A673 (cell line): ENCODE measurements around the genes HCK, POFUT1 and BPIFB3.

DNA sequence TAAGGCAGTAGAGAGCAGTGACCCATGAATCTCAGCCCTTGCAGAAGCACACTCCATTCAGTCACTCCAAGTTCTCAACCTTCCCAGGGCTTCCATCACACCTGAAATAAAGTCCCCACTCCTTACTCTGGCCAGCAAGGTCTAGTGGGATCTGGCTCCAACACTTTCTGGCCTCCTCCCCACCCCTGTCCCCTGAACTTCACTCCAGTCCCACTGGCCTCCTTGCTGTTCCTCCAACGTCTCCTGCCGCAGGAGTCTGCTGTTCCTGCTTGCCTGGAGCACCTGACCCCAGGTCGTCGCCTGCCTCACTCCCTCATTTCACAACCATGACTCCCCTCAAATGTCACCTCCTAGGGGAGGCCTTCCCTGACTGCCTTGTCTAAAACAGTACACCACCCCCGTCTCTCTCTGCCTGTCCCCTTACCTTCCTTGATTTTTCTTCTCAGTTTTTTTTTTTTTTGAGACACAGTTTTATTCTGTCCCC lies 30.2 kb downstream of the COX4I2 start:
- PRO-cap, result no peak

- PRO-cap, result no peak
Observed at GRCh38 chr20:31810028-31810753, 9.0 kb upstream of the MYLK2 start.

DNA sequence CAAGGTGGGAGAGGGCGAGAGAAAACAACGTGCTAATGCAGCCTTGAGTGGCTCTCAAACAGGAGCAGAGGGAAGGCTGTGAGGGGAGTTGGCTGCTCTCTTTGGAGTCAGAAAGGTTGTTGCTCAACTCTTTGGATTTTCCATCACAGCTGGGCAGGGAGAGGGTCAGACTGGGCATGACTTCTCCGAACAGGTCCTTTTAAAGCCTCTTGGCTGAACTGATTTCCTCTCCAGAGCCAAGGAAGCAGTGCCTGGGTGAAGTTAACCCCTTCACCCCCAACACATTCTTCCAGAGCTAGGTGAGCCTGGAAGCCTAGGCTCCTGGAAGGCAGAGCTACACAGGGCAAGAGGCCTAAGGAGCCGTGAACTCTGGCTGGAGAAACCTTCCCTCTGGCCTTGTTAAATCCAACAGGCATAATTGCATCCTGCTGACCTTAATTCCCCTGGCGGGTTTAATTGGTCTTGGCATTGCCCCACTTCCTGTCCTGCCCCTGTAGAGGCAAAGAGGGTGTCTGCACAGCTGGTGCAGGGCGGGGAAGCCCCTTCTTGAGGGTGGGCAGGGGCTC lies 3.7 kb upstream of the MYLK2 start:
- PRO-cap, result no peak

DNA sequence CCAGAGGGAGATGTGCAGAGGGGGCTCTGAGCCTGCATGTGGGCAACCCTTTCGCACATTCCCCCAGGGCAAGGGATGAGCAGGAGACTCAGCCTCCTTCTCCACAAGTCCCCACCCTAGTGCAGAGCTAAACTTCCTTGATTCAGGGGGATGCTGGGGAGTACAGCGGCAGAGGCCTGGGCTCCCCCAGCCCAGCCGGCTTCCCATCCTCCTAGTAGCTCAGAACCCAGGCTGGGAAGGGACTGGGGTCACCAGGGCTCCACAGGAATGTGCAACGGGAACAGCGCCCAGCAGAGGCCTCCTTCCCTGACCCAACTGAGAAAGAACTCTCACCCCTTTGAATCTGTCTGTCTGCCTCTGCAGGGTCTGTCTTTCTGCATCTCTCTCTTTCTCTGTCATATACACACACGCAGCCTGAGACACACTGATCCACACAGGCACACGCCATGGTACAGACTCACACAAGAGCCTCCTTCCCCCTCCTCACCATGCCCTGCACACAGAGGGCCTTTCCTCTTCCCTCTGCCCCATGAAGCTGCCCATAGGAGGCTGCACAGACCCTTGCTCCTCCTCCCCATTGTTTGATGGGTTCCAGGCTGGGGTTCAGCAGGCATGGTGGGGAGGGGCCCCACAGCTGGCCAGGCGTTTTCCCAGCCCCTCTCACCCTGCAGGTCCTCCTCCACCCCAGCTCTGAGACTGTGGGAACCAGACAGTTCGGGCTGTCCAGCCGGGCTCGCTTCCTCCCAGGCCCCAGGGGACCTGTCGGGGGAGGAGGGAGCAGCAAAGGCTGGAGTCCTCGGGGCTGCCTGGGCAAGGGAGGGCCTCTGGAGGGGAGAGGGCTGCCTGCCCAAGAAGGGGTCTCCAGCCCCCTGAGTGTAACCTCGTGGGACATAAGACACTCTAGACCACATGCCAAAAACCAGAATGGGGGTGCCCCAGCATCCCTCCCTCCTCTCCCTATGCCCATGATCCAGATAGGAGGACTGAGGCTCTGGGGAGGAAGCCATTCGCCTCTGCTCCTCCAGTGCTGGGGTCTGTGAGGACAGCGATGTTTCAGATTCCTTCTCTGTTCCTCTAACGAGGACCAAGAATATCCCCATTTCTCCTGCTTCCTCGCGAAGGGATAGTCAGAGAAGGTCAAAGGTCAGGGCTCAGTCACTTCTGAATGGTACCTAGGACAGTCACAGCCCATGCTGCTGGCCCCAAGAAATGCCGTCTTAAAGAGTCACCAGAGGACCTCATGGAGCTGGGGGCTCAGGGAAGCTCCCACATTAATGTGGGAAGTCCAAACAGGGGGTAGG lies 2.6 kb downstream of the FOXS1 start:
- PRO-cap, result no peak

DNA sequence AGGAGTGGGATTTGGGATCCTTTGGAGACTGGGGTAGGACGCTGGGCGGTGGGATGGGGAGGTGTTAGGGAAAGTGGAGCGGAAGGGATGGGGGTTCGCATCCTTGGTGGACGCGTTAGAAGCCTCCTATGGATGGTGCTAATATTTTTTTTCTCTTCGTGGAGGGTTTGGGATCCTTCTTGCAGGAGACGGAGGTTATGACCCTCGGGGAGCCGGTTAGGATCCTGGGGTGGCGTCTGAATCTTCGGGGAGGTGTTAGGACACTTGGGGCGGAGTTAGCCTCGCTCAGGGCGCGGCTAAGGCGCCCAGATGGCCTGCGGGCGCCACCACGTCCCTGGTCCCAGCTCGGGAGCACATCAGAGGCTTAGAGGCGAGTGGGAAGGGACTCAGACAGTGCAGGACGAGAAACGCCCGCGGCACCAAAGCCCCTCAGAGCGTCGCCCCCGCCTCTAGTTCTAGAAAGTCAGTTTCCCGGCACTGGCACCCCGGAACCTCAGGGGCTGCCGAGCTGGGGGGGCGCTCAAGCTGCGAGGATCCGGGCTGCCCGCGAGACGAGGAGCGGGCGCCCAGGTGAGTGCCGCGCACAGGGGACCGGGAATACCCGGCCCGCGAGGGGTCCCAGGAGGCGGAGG lies at the start of gene HCK:
TSS of gene HCK (plus strand) at position 326 of the 632 bp plus-strand sequence.
- PRO-cap, result no peak

- PRO-cap, result bidirectional peak, plus-strand start at chr20:32110015, minus-strand start at chr20:32110025; bidirectional peak, plus-strand start at chr20:32110108, minus-strand start at chr20:32110168
Observed at GRCh38 chr20:32109870-32110701, 572 bp downstream of the TM9SF4 start.

DNA sequence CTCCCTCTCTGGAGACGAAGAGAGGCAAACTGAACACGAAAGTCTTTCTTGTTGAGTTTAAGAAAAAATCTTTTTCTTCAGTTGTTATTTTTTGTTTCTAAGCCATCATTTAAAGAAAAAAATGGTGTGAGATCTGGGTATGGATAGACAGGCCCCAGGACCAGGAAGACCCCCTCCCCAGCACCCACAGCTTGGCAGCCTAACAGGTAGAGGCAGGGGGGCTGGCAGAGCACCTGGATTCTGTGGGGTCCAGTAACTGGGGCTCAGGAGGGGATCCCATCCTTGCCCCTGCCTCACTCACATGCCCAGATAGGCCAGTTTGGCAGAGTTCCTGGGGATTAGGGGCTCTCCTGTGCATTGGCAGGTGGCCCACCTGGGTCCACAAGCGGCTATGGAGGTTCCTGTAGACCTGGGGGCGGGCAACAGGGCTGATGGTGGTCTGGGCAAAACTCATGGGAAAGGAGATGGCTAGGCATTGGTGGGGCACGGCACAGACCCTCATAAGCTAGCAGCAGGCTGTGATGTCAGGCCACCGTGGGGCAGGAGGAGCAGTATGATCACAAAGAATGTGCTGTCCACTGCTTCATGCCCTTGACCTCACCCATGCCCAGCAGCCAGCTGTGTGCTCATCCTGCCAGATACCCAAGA lies 19.4 kb downstream of the PLAGL2 start:
- PRO-cap, result no peak

GRCh38 chr20:32194085-32194532 lies 13.4 kb downstream of the PLAGL2 start:
- PRO-cap, result no peak

GRCh38 chr20:32206933-32207549 lies 502 bp downstream of the PLAGL2 start:
- PRO-cap, result no peak

DNA sequence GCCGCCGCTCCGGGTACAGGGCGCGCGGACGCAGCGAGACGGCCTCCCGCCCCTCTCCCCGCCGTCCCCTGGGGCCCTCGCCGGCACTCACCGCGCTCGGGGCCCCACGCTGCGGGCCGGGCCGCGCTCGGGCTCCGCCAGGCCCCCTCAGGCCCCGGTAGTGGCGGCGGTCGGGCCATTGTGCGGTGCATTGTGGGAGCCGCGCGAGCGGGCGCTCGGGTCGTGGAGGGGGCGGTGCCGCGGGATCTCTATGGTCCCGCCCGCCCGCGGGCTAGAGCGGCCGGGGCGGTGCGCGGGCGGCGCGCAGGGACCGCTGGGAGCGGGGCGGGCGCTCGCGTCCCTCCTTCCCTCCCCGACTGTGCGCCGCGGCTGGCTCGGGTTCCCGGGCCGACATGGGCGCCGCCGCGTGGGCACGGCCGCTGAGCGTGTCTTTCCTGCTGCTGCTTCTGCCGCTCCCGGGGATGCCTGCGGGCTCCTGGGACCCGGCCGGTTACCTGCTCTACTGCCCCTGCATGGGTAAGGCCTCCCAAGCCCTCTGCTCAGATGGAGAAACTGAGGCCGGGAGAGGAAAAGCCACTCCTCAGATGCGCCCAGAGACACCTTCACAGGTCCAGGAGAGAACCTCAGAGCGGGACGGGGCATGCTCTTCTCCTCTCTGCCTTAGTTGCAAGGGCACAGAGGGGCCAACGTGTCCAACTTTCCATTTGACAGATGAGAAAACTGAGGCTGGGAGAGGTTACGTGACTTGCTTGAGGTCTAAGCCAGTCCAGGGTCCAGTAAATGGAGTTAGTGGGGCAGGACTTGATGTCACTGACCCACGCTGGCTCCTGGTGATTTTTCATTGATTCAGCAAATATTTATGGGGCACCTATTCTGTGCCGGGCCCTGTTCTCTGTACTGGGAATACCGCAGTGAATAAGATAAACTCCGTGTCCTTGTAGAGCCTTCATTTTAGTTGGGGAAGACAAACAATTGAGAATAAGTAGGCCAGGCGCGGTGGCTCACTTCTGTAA lies at the start of gene POFUT1:
TSS of gene POFUT1 (plus strand) at position 331 of the 1,013 bp plus-strand sequence.
- PRO-cap, result bidirectional peak, plus-strand start at position 393 of the sequence, minus-strand start at position 182 of the sequence

- PRO-cap, result no peak
Observed at GRCh38 chr20:32446330-32447415, 88.5 kb downstream of the ASXL1 start.

DNA sequence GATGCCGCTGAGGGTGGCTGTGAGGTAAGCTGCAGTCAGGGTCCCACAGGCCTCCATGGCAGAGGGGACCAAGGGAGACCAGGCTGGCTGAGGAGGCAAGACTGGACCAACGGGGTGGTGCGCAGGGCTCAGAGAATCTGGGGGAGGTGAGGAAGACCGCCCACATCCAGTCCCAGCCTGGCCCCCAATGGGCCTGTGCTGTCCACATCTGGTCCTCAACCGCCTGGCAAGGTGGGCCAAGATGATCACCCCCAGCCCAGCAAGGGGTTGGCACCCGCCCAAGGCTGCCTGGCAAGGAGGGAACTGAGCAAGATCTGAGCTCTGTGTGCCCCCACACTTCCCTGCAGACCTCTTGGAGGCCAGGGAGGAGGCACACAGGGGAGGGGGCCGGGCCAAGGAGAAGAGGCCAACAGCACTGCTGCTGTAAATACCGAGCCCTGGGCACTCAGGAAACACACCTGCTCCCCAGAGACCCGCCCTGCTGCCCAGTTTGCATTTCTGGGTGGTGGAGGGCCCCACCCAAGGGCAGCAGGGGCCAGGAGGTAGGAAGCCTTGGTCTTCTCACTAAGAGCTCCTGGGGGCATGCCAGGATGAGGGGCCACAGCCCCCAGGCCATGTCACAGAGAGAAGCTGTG lies 109.5 kb downstream of the ASXL1 start:
- PRO-cap, result no peak

- PRO-cap, result no peak
Observed at GRCh38 chr20:32477918-32478498, 107.1 kb downstream of the NOL4L start.

GRCh38 chr20:32485510-32485864 lies 99.6 kb downstream of the NOL4L start:
- PRO-cap, result no peak

DNA sequence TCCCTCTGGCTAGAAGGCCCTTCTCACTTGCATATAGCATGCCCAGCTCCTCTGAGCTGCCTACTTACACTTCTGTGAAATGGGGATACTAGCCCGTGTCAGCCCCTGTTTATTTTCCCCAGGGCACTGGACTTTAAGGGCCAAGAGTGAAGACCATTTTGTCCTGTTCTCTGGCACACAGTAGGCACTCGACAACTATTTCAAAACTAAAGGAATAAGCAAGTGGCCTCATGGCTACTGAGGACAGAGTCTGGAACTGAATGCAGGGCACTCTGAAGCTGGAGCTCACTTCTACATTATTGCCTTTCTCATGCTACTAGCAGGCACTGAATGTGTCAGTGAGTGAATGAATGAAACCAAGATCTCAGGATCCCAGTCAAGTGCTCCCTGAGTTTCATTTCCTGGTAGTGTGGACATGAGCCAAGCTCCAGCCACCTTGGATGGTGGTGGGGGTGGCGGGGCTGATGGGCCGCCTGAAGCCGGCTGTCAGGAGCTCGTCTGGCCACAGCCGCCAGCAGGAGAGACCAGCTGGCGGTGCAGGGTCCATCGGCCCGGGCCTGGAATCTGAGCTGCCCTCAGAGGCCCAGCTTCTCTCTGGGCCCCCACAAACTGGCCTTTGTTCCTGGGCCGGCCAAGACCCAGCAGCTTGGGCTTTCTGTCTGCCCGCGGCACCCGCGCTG lies 43.9 kb downstream of the NOL4L start:
- PRO-cap, result no peak

- PRO-cap, result no peak
Observed at GRCh38 chr20:32582022-32582693, 3.0 kb downstream of the NOL4L start.

DNA sequence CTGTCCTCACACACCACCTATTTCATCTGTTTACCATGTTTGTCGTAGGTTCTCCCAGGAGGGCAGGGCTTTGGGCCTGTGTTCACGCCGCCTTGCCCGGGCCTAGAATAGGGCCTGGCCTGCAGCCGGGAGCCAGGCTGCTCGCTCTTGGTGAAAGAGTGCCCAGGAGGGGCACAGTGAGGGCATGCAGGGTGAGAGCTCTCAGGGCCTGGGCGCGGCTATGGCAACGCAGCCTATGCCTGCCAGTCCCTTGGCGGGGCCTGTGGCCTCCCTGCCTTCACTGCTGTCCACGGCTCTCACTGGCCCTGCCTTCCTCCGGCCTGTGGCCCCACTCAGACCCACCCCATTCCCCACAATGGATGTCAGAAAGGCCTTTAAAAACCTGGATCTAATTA lies 22.6 kb upstream of the NOL4L start:
- PRO-cap, result no peak

DNA sequence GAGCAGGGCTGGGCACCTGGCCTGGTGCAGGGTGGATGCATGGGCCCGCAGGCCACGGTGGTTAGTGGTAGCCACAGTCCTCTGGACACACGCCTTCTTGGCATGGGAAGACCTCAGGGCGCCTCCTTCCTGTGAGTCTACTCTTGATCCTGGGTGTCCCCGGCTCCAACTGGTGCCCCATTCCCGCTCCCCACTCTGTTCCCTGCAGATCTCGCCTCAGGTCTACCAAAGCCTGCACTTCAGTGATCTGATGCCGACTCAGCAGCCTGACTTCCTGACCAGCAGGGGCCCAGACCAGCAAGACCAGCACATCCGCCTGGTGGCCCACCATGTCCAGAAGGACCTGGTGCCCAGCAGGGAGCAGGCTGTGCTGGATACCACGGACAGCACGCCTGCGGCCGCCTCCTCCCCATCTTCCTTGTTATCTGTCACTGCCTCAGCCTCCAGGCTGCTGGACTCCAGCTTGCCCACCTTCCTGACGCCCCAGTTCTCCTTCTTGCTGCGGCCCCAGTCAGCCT lies 43.2 kb downstream of the SUN5 start:
- PRO-cap, result no peak

GRCh38 chr20:33053696-33054100 lies at the start of gene BPIFB3:
Gene BPIFB3 (plus strand): TSS chr20:33053903.
- PRO-cap, result no peak

- PRO-cap, result no peak
Observed at GRCh38 chr20:33651085-33652034, 10.8 kb upstream of the C20orf144 start.